NALM6 (cell line): ENCODE measurements around a stretch of chr2.

GRCh38 chr2:43224600-43225014, 1.8 kb downstream of the ZFP36L2 start:
- PRO-cap: no peak

DNA sequence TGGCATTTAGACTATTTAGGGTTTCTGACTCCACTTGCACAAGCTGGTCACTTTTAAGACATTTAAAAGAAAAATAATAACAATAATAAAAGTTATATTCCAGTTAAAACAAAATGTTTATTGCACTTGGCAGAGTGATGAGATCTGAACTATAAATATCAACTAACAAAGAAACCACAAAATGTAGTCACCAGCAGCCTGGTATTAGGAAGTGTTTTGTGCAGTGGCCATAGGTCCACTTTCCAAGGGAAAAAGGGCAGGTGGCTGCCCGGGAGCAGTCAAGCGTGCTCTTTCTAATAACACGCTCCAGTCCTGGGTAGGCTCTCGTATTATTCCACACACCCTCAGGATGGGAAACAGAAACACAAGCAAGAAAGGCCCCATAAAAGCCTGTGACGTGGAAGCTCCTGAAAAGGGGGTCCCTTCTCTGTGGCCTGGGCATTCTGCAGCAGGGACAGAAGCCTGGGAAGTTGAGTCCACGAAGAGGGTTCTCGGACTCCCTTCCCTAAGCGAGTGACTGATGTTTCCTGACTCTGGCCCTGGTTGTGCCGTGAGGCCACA, 87.0 kb upstream of the ZFP36L2 start:
- PRO-cap: no peak

GRCh38 chr2:43462820-43463901, 132.7 kb downstream of the THADA start:
- PRO-cap: no peak

DNA sequence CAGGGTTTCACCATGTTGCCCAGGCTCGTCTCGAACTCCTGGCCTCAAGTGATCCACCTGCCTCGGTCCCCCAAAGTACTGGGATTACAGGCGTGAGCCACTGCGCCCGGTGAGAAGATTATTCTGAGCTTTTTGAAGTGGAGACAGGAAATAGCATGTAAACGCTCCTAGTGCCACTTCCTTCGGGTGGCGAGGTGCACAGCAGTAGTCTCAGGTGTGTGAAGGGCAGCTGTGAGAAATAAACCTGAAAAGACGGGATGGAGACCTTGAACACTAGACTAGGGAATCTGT, 522 bp upstream of the PLEKHH2 start:
- PRO-cap: no peak

- PRO-cap: no peak
Measured at GRCh38 chr2:43790015-43790484, 16.2 kb downstream of the DYNC2LI1 start.

- PRO-cap: no peak
Measured at GRCh38 chr2:43831344-43832415, 7.0 kb downstream of the ABCG5 start.

- PRO-cap: no peak
Measured at GRCh38 chr2:43841353-43841998, 2.7 kb downstream of the ABCG8 start.

- PRO-cap: no peak
Measured at GRCh38 chr2:44360684-44361069, 617 bp downstream of the PREPL start.

- PRO-cap: no peak
Measured at GRCh38 chr2:44768478-44768677, 173.1 kb upstream of the SIX3 start.

DNA sequence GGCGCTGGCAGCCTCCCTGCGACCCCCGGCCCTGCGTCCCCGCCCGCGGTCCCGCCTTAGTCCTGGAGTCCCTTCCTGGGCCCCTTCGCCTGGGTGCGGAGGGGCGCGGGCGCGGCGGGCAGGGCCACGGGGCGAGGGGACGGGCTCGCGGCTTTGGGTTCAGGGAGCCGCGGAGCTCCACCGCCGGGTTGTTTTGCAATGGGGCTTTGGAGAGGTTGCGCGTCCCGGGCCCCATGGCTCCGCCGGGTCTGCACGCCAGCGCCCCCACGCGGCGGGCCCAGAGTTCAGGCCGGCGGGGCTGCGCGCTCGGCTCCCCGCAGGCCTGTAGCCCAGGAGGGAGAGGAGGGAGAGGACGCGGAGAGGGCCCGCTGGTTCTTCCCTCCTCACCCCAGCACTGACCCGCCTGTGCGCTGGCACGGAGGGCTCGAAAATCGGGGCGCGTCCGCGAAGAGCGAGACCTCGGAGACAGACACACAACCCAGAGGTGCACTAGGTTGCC, 4.8 kb upstream of the SIX2 start:
- PRO-cap: no peak

GRCh38 chr2:45075423-45075955, 66.2 kb upstream of the SIX2 start:
- PRO-cap: no peak

- PRO-cap: no peak
Measured at GRCh38 chr2:45192592-45192803, 183.2 kb upstream of the SIX2 start.

DNA sequence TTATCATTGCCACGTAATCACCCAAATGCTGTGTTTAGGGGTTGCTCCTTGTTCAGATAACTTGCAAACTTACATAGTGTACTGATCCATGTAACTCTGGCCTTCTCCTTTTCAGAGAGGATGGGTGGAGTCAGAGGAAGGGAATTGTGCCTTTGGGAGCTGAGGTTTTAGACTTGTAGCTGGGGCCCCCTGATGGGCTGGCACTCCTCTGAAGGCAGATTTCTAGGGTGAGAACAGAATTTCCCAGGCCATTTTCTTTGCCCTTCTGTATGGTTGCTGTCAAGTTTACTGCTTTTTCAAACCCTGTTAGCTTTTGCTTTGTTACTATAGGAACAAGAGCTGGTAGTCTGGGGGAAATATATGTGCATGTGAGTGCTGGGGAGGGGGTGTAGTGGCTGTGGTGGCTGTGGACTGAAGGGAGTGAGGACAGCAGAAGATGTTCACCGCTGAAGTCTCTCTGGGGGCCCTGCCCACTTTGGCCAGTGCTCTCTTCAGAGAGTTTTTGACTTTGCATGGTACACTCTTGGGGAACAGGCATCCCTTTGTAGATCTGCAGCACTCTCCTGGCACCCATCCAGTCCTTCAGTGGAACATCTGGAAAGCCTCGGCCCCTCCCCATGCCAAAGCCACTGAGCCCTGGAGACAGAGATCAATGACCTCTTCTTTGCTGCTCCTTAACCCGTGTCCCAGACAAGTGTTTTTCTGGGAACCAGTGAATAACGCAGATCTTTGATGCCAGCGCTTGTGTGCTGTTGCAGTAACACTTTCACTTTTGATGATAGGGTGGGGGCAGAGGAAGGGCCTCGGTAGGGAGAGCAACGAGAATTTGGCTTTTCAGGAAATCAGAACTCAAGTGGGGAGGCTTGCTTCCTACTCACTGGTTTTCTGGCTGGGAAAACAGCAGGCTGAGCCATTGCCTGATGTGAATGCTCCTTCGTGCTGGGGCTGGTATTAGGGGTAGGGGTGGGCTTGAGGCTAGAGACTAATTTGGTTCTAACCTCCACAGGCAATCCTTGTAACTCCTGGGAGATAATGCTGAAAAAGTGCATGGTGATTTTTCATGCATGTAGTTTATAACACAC, 209.1 kb downstream of the PRKCE start:
- PRO-cap: no peak

- PRO-cap: no peak
Measured at GRCh38 chr2:45889965-45890488, 238.6 kb downstream of the PRKCE start.

DNA sequence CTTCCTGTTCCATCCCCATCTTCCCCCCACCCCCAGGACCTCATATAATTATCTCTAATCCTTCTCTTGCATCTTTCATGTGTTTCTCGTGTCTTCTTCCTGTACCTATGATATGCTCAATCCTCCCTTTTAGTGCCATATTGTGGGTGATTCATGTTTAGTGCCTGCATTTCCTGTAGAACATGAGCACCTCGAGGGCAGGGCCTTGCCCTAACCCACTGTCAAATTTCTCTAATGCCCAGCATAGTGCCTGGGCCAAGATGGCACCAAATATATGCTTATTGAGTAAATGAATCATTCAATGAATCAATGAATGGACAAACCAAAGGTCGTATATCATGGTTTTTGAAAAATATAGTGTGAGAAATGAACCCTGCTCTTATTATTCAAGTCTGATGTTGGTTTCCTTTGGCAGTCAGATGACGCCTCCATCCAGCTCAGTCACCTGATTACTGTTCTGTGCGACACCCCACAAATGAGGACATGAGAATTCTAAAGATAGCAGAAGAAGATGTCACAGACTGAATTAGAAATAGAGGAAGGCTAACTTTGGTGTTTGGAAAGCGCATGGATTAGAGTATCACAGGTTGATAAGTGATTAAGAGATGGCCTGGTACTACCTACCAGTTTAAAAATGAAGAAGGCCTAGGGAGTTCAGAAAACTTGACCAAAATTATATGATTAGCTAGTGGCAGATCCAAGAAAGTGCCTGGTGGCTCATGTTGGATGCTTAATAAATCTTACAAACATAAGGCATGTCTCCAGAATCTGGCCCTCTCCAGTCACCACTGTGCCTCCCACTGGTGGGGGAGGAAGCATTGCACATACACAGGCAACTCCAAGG, 278.4 kb downstream of the PRKCE start:
- PRO-cap: no peak

GRCh38 chr2:46035590-46036524, 261.4 kb upstream of the EPAS1 start:
- PRO-cap: no peak

GRCh38 chr2:46067696-46068411, 229.4 kb upstream of the EPAS1 start:
- PRO-cap: no peak

GRCh38 chr2:46182122-46182507, 115.1 kb upstream of the EPAS1 start:
- PRO-cap: no peak

- PRO-cap: no peak
Measured at GRCh38 chr2:46188353-46188702, 108.9 kb upstream of the EPAS1 start.

DNA sequence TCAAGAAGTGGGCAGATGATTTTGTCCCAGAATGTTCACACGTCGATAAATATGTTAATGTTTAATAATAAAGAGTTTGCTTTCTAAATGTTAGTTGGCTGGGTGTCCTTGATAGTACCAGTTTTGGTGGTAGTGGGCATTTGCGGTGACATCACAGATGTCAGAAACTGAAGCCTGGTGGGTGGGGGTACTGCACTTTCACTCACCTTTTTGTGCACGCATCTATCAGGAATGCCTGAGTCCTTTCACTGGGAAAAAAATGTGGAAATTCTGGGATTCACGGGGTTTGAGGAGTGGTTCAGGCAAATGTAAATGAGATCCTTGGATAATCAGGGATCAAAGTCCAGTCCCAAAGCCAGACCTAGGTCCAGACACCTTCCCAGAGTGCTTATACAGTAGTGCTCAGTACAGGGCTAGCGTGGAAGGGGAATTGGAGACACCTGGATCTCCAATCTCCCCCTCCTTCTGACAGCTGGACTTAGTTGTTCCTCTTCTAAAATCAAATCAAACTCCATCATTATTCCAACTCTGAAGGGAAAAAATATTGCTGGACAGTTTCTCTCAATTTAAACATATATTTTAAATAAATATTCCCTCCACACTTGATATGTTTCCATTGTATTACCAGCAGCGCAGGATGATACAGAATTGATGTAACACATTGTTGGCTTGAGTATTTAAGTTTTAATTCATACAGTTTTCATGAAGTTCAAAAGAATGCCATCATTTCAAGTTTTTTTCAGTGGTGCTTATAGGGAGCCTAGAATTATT, 3.4 kb downstream of the EPAS1 start:
- PRO-cap: no peak